Epithelial cell of proximal tubule (primary cell): ENCODE data around the genes PES1 and SMTN.

DNA sequence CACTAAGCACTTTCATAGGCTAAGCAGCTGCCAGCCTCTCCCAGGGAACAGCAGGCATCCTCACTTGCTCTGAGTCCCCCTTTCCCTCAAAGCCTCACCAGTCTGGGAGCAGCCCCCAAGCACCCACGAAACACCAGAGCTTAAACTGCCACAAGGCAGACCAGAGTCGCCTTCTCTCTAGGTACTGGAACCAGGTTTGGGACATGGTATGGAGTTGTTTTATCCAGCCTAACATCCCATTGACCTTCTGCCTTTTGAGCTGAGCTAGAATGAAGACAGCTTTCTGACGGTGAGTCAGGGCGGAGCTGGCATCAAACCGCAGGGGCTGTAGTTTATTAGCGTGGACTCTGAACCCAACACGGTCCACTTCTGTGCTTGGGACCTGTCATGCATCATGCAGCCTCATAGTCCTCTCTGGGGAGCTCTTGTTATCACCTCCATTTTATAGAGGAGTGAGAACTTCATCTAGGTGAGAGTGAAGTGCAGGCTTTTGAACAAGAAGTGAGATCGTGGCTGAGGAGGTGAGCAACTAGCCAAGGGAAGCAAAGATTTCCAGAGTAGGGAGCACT, 8.4 kb downstream of the GAL3ST1 start:
- RAMPAGE, long total RNA: no peak
- RRBS: no CpG with 5 or more reads among the region's 8 CpGs

- RAMPAGE, long total RNA: start-site peak on the minus strand at chr22:30591866-30591900, 360 and 71 reads in 2 replicates
- RRBS: no CpG with 5 or more reads among the region's 53 CpGs
These were observed at the start of gene PES1 for GRCh38 chr22:30591644-30592469. PES1 (minus strand) TSS chr22:30591910.

DNA sequence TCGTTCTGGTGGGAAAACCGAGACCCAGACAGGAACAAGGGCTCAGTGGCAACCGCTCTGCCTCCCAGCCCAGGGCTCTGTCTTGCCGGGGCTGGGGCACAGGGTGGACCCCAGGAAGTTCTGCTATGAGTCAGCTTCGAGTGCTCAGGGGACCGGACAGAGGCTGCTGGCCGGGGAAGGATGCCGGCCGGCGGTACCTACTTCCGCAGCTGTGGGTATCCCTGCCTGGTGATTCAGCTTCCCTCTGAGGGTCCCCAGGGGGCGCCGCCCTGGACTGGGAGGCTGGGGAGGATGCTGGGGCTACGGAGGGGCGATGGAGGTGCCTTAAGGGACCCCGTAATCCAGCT, 704 bp upstream of the SLC35E4 start:
- RAMPAGE, long total RNA: no peak
- RRBS: 4% methylated on average over 3 of the region's 16 CpGs

GRCh38 chr22:30943206-30943710, 25.3 kb downstream of the MORC2 start:
- RAMPAGE, long total RNA: no peak
- RRBS: no CpG with 5 or more reads among the region's 3 CpGs

GRCh38 chr22:30947007-30948261, 21.1 kb downstream of the MORC2 start:
- RAMPAGE, long total RNA: no peak
- RRBS: no CpG with 5 or more reads among the region's 9 CpGs

DNA sequence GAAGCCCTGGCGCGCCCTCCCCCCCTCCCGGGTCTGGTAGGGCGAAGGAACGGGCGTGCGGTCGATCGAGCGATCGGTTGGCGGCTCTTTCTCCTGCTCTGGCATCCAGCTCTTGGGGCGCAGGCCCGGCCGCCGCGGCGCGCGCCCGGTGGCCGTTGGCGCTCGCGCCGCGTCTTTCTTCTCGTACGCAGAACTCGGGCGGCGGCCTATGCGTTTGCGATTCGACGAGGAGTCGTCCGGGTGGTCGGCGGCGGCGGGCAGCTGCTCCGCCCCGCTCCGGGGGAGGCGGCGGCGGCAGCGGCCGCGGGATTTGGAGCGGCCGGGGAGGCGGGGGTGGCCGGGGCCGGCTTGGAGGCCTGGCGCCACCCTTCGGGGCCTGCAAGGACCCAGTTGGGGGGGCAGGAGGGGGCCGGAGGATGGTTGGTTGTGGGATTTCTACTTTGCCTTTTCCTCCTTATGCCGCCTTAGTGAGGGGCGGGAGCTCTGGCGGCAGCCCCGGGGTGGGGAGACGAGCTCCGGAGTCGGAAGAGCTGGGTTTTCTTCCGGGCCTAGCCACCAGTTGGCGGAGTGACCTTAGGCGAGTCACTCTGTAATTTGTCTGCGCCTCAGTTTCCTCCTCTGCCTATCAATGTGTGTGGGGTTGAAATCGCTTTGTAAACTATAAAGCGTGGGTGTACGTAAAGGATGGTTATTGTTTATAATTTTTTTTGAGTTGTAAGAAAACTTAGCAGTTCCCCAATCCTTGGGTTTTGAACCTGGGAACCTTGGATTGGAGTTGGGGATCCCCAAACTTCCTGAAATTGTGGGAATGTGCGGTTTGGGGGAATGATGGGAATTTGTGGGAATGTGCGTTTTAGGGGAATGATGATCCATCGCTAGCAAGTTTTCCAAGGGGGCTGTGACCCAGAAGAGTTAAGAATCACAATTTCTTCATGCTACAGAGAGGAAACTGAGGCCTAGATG, 1.1 kb upstream of the MORC2 start:
- RAMPAGE, long total RNA: no peak
- RRBS: 1% methylated on average over 45 of the region's 76 CpGs

GRCh38 chr22:31080288-31081491, at the start of gene SMTN:
SMTN (plus strand) TSS chr22:31081318.
- RAMPAGE, long total RNA: no peak
- RRBS: 1% methylated on average over 21 of the region's 59 CpGs

DNA sequence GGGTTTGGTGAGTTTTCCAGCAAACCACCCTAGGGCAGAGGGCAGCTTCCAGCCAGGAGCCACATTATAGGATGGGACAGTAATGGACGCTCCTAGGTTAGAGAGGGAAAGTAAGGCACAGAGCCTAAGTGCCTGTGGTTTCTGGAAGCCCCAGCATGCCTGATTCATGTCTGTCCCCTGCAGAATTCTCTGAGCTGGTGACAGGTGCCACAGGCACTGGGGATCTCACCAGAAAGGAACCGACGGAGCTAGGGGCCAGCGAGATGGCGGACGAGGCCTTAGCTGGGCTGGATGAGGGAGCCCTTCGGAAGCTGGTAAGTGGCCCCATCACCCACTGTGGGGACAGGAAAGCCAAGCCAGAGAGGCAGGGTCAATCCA, 1.9 kb downstream of the SMTN start:
- RAMPAGE, long total RNA: no peak
- RRBS: no CpG with 5 or more reads among the region's 7 CpGs

DNA sequence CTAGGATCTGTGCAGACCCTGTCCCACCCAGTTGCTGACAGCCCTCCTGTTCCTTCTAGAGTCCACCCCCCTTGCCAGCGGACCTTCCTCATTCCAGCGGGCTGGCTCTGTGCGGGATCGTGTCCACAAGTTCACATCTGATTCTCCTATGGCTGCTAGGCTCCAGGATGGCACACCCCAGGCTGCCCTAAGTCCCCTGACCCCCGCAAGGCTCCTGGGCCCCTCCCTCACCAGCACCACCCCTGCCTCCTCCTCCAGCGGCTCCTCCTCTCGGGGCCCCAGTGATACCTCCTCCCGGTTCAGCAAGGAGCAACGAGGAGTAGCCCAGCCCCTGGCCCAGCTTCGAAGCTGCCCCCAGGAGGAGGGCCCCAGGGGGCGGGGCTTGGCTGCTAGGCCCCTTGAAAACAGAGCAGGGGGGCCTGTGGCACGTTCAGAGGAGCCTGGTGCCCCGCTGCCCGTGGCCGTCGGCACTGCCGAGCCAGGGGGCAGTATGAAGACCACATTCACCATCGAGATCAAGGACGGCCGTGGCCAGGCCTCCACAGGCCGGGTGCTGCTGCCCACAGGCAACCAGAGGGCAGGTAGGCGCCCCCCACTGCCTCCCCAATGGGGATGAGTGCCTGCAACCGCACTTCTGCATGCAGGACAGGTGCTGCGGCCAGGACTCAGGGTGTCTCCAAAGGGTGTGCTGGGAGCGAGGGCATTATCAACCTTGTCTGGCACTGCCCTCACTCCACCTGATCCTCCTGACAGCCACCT, 10.0 kb downstream of the SMTN start:
- RAMPAGE, long total RNA: no peak
- RRBS: no CpG with 5 or more reads among the region's 25 CpGs

GRCh38 chr22:31099980-31100762, 7.2 kb downstream of the SELENOM start:
- RAMPAGE, long total RNA: no peak
- RRBS: no CpG with 5 or more reads among the region's 29 CpGs

DNA sequence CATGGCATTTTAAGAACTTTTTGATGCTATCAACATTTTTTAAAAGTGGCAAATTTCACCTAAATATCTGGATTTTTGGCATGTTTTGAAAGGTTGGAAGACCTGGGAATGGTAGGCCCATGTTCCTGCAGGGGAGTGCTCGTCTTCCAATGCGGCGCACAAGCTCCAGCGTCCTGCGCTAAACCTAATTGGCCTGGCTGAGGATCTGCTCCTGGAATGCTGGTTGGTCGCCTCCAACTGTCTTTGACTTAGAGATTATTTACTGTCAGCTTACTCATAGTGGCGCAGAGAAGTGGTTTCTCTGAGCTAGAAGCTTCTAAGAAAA, 641 bp upstream of the LIMK2 start:
- RAMPAGE, long total RNA: no peak
- RRBS: no CpG with 5 or more reads among the region's 7 CpGs

DNA sequence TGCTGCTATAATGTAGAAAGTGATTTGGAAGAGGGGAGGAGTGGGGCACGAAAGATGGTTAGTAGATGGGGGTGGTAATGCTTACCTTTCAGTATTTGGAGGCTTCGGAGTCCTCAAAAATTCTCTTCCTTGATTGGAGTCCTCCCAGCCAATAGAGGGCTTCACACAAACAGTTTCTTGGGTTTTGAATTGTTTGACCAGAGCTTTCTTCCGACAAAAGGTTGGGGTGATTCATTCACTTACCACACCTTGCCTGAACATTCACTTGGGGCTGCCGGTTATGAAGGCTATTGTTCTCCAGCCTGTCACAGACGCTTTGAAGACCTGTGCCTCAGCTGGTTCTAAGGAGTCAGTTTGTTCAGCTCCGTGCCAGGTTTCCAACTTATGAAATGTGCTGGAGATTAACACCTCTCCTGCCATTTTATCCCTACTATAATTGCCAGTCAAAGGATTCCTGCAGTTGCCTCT, 31.2 kb downstream of the LIMK2 start:
- RAMPAGE, long total RNA: no peak
- RRBS: no CpG with 5 or more reads among the region's 6 CpGs

DNA sequence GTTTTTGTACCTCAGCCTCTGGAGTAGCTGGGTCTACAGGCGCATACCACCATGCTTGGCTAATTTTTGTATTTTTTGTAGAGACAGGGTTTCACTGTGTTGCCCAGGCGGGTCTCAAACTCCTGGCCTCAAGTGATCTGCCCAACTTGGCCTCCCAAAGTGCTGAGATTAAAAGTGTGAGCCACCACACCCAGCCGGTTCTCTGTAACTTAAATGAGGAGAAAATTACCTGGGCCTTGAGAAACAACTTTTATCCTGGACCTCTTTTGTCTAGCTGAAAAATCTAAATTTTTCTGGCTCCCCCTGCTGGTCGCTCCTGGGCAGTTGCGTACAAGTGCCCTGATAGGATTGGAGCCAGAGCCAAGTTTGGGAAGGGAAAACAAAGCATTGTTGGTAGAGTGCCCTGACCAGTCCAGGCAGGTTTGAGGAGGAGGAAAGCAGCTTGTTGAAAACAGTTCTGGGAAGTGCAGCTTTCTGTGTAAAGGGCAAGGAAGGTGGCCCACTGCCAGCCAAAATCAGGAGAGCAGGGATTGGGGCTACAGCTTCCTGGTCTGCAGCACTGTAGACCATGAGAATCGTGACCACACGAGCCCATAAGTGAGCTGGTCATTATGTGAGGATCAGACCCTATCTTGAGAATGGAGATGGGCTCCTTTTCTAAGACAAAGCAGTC, 21.0 kb upstream of the PIK3IP1 start:
- RAMPAGE, long total RNA: no peak
- RRBS: no CpG with 5 or more reads among the region's 7 CpGs

DNA sequence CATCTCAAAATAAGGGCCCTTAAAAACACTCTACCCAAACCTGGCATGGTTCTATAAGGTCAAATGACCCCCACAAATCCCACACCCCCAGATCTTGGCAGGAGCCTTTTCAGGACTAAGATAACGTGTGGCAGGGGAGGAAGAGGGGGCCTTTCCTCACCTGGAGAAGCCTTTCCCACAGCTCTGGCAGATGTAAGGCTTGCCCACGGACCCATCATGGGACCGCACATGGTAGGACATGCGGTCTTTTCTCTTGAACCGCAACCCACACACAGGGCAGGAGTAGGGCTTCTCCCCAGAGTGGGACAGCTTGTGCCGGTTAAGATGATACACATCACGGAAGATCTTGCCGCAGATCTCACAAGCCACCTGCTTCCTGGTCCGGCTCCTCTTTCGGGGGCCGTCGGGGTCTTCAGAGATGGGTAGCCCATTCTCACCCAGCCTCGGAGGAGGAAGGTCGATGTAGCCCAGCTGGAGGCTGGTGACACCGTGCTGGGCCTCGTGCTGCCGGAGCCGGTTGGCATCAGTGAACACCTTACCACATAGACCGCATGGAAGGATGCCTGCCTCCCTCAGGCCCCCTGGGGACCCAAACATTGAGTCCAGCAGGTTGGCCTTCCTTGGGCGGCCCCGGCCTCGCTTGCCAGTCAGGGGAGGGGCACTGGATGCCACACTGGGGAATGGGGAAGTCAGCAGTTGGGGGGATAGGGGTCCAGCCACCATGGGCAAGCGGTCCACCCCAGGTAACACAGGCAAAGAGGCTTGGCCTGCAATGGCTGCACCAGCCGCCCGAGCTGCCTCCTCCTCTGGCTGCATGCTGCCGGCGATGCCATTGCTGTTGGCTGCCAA, 1.8 kb downstream of the PATZ1 start:
- RAMPAGE, long total RNA: no peak
- RRBS: 56% methylated on average over 4 of the region's 27 CpGs

DNA sequence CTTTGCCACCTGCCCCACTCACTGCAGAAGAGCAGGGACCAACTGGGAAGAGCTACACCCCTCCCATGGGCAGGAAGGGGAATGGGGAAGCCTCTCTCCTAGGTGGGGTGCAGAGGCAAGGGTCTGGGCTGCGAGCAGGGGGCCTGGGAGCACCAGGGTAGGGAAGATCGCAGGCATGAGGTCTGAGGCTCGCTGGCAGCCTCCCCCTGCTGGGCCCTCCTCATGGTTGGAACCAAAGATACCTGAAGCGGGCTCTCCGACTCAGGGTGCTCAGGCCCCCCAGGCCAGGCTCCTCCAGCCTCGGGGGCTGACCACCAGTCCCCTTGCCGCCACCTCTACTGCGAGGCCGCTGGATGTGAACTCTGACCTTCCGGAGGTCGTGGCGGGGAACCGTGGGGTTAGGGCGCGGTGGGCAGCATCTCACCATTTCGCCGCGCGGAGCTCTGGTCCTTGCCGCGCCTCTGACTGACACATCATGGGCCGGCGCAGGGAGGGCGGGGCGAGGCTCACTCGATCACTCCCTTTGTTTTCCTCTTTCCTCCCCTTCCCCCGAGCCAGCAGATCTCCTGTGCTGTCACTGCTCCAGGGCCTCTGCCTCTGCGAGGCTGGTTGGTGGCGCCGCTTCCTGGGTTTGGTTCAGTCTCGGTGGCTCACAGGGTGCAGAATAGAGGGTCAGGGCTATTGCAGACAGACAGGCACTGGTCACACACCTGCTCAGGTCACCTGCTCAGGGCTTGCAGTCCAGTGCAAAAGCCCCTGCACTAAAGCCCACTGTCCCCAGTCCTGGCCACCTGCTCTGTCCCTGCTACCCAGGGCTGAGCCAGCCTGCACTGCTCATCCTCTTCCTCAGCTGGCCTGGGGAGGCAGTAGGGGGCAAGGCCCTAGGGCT, 36.4 kb downstream of the PISD start:
- RAMPAGE, long total RNA: no peak
- RRBS: no CpG with 5 or more reads among the region's 31 CpGs

DNA sequence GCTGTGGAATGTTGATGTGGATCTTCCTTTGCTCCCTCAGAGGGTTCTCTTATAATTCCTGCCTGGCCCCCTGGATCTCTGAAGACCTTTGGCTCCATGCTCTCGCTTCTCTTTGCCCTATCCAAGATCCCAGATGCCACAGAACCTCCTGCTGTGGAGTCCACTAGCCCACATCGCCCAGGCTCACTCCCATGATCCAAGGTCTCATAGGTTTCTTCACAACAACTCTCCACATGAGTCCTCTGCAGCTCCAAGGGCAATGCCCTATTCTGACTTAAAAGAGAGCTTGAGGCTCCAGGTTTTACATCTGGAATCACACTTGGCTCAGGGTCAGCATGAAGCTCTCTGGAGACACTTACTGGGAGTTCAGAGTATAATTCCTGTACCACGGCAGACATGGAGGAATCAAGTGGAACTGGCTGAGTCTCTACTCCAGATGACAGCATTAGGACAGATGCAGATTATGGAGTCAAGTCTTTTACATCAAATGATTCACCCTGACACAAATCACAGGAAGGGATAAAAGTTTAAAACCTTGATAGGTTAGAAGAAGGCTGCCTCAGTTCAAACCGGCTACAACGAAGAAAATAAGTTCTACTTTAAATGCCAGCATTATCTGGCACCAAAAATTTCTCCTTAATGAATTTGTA, 11.4 kb downstream of the PRR14L start:
- RAMPAGE, long total RNA: no peak
- RRBS: no CpG with 5 or more reads among the region's 5 CpGs

DNA sequence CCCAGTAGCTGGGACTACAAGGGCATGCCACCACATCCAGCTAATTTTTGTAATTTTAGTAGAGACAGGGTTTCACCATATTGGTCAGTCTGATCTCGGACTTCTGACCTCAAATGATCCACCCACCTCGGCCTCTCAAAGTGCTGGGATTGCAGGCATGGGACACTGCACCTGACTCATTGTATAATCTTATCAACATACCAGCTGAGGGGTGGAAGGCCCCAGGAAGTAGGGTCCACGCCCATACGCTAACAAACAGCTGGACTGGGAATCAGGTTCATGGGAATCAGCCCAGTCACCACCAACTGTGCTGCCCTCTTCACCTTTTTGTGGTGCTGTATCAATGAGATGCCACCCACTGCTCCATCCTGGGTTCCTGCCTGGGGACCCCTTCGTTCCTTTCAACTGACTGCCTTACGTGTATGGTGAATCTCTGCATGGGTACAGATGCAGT, 32.6 kb upstream of the YWHAH start:
- RAMPAGE, long total RNA: no peak
- RRBS: no CpG with 5 or more reads among the region's 6 CpGs

GRCh38 chr22:31944846-31945725, 751 bp downstream of the YWHAH start:
- RAMPAGE, long total RNA: no peak
- RRBS: 2% methylated on average over 17 of the region's 64 CpGs

DNA sequence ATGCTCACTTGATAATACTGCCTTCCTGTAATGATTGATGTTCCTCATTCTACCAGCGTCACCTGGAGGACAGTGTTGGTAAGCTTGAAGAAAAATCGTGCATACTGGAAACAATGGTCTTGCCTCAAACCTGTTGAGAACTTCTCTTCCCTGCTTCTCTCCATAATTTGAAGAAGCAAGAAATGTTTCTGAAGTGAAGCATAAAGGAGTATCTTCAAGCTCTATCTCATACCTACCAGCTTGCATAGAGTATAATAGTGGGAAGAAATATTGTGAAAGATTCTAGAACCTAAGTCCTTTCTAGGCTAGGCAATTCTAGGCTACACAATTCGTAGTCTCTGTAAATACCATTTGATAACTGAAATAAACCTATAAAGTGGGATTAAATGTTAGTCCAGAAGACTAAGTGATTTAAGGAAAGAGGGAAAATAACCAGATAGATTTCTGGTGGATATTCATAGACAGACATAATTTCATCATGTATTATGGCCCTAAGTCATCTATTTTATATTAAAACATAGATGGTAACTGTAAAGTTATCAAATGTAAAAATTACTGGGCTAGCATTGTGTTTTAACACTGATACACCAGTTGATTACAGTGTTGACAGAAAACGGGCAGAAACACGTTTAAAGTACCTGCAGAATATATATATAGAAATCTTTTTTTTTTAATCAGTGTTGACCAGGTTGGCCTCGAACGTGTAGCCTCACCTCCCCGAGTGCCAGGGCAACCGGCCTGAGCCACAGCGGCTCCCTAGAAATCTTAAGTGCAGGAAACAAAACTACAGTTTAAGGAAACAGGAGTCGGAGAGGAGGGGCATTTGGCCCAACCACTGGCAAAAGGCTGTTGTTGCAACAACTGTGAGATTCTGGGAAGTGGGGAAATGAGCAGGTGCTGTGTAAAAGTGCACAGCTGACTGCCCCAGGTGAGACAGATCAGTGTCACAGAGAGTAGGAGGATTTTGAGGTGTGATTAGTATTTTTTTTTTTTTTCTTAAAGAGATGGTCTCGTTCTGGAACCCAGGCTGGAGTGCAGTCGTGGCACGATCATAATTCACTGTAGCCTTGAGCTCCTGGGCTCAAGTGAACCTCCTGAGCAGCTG, 3.4 kb downstream of the YWHAH start:
- RAMPAGE, long total RNA: no peak
- RRBS: no CpG with 5 or more reads among the region's 14 CpGs

DNA sequence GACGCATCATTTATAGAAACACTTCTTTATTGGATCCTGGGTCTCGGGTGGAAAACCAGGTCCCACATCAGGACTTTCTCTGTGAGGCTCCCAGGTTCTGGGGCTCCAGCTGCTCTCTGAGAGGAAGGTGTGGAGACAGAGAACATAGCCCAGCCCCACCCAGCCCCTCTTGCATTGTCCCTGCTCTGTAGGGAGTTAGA, 3.4 kb downstream of the RFPL2 start:
- RAMPAGE, long total RNA: no peak
- RRBS: no CpG with 5 or more reads among the region's 2 CpGs